Ascending aorta (tissue), 1 donor: ENCODE results near the genes WEE2, TAS2R5, CTAGE6, OR6B1 and CNTNAP2.

DNA sequence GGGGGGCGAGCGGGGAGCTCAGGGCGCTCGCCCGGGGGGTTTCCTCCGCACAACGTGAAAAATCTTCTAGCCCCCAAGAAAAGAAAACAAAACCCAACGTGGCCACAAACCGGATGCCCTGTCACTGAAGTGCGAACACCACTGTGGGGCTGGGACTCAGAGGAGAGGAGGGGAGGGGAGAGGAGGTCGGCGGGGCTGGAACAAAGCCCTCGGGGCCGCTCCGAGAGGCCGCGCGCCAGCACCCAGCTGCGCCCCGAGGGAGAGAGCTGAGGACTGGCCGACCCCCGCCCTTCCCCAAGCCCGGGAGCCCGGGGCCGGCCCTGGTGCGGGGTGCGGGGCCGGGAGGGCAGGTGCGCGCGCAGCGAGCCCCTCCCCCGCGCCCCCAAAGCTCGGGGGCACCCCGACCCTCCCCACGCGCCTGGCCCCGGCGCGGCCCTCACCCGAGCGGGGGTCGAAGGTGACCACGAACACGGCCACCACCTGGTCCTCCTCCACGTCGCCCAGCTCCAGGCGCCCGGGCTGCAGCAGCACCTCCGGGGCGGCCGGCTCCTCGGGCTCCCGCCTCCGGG is 436 bp downstream of the DENND11 start:
- PRO-cap, result unidirectional peak, plus-strand start at position 159 of the sequence

GRCh38 chr7:141707903-141708421 is at the start of gene WEE2:
Gene WEE2 (plus strand): TSS chr7:141708353.
- PRO-cap, result no peak

GRCh38 chr7:141789950-141790506 is at the start of gene TAS2R5:
Gene TAS2R5 (plus strand): TSS chr7:141790217.
- PRO-cap, result no peak

- PRO-cap, result no peak
Measured at GRCh38 chr7:142454840-142455430, 197.1 kb upstream of the PRSS58 start.

DNA sequence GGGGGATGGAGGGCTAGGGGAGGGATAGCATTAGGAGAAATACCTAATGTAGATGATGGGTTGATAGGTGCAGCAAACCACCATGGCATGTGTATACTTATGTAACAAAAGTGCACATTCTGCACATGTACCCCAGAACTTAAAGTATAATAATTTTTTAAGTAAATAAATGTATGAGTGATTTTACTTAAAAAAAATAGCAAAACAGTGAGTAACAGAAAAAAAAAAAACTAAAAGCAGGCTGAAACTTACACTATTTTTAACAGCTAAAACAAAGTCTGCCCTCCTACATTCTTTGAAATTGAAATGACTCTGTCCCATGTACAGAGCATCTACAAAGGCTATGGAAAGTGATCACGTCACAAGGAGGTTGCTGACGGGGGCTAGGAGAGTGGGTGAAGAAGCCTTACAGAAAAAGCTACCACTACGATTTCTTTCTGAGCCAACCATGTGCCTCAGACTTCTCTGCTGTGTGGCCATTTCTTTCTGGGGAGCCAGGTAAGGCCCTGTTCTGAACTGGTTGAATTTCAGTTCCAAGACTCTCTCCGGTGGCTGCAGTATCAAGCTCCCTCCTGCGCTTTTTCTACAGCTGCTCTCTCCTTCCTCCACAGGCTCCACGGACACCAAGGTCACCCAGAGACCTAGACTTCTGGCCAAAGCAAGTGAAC is 112.7 kb upstream of the PRSS1 start:
- PRO-cap, result no peak

DNA sequence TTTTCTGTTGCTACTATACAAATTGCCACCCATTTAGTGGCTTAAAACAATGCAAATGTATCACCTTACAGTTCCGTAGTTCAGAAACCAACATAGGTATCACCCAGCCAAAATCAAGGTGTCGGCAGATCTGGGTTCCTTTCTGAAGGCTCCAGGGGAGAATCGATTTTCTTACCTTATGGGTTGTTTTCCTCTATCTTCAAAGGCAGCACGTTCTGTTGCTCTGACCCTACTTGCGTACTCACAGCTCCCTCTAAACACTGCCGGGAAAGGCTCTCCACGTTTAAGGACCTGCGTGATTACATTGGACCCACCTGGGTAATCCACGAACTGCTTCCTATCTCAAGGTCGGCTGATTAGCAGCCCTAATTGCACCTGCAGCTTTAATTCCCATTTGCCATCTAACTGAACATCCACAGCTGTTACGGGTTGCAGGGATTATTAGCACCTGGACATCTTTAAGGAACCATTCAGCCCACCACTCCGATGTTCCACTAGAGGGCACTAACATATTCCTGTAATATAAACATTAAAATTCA is 37.2 kb upstream of the PRSS1 start:
- PRO-cap, result no peak

- PRO-cap, result no peak
Measured at GRCh38 chr7:143205836-143206500, 15.9 kb upstream of the TAS2R40 start.

GRCh38 chr7:143264514-143264924 is 1.3 kb downstream of the GSTK1 start:
- PRO-cap, result no peak

DNA sequence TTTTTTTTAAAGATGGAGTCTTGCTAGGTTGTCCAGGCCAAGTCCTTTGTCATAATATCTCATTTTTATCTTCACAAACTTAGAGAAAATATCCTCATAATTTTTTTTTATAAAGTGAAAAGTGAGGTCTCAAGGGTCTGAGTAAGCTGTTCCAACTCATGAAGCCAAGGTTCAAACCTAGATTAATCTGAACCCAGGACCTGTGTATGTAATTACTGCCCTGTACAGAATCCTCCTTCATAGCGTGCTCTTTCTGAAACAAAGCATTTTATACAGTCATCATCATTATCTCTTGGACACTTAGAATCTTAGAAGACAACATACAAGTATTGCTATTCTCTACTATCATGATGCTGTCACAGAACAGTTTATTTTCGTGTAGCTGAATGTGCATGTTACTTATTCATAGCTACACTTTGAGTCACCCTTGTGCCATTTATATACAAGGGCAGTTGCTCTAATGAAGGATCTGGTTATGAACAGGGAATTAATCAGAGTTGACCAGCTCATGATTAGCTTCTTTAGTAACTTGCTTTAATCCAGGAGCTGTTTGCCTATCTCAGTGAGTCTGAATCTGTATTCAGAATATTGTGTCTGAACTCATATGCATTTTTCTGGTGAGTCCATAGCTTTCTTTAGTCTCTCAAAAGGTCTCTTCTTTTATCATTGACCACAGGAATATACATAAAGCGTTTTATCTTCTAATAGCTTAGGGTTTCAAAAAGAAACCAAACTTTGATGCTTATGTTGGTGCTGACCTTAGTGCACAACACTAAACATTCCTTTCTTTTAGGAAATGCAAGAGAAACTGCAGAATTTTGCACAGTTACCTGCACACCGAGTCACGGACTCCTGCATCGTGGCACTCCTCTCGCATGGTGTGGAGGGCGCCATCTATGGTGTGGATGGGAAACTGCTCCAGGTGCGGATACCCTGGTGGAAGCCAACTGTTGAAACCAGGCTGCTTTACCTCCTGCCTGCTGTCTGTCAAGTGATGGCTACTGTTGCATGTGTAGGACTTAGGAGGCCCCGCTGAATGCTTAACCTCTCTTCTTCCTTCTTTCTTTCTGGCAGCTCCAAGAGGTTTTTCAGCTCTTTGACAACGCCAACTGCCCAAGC is 11.3 kb downstream of the CASP2 start:
- PRO-cap, result no peak

- PRO-cap, result no peak
Measured at GRCh38 chr7:143361133-143361582, 1.4 kb downstream of the FAM131B start.

GRCh38 chr7:143472416-143472820 is 5.3 kb upstream of the TAS2R41 start:
- PRO-cap, result no peak

GRCh38 chr7:143491954-143492242 is 14.2 kb downstream of the TAS2R41 start:
- PRO-cap, result no peak

DNA sequence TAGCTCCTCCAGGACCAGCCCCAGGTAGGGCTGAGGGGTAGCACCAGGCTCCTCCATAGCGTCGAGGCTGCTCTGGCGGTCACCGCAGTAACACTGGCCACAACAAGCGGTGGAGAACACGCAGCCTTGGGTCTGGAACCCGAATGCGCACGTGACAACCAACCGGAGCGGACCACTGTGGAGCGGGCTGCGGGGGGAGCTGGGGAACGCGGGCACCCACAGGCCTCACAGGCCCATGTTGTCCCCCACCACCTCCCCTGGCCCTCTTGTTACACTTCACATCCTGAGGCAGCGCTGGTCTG is at the start of gene CTAGE6:
Gene CTAGE6 (minus strand): TSS at position 95 of the 302 bp plus-strand sequence.
- PRO-cap, result no peak

GRCh38 chr7:143999875-144000474 is at the start of gene OR6B1:
Gene OR6B1 (plus strand): TSS chr7:144000320.
- PRO-cap, result no peak

DNA sequence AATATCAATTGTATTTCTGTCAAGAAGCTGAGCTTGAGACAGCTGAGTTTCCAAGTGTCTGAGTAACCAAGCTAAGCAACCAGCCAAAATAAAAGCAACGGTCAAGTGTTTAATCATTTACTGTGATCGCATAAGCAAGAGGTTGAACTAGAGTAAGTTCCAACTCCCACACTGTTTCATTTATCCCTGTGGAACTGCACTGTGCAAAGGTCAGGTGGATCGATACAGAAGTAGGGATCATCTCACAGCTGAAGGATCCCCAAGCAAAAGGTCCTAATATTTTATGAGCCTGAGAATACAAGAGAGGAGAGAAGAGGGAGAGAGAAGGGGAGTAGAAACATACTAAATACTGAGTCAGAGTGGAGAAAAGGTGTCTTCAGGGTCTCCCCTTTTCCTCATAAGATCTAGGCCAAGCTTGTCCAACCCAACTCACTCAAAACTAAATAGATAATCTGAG is 21.5 kb downstream of the OR2A14 start:
- PRO-cap, result no peak

- PRO-cap, result unidirectional peak, minus-strand start at chr7:144198121
Measured at GRCh38 chr7:144197996-144198491, 2.4 kb upstream of the ARHGEF35 start.

DNA sequence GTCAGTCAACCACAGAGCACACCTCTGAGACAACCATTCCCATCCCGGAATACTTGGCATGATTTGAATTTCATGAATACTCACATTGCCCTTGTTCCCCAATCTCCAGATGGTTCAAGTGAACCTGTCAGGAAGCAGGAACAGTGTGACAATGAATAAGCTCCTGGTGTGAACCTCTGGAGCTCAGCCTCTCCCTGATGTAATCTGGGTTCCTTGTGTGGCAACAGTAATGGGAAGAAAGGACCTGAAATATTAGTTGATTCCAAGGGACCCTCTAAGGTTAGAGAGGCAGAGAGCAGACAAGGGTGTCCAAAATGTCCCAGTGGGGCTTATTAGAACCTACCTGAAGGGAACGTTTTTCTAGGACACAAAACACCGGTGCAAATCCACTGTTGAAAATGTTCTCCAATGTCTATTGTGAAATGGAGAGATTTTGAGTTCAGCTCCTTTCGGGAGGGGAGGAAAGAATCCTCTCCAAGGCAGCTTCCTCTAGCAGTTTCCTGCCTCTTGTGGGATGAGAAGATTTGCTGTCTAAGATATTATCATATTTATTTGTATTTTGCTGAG is 8.4 kb downstream of the OR2A7 start:
- PRO-cap, result no peak

- PRO-cap, result no peak
Measured at GRCh38 chr7:146116133-146116895, at the start of gene CNTNAP2. Gene CNTNAP2 (plus strand): TSS chr7:146116801.

DNA sequence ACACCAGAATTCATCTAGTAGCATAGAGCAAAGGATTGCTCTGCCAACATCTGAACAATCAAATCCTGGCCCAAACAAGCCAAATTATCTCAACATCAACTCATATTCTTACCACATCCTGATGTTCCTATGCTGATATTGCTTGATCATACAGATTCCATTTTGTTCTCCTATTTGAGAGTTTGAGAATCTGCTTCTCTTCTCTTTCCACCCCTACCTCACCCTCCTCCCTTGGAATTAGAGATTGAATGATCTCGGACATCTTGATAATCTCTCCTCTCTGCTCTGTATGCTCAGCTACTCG is 633.4 kb downstream of the CNTNAP2 start:
- PRO-cap, result no peak

DNA sequence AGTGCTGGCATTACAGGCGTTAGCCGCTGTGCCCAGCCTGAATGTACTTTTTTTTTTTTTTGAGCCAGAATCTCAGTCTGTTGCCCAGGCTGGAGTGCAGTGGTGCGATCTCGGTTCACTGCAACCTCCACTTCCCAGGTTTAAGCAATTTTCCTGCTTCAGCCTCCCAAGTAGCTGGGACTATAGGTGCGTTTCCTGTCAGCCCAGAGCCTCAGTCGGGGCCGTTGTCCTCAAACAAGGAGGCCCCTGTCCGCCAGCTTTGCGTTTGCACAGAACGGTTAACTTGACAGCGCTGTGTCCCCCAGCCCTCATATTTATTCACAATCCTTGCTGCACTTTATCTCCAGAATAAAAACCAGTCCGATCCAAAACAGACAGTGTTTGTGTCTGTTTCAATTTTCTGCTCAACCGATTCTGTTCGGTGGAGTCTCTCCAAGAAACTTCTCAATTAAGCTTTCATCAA is 64.5 kb downstream of the PDIA4 start:
- PRO-cap, result no peak